ENCODE data around the gene APOA1.

- RRBS = no CpG with 5 or more reads among the region's 5 CpGs
These were observed 23.8 kb downstream of the NNMT start for GRCh38 chr11:114319956-114320390.

GRCh38 chr11:114440315-114440816 lies 1.1 kb downstream of the REXO2 start:
- RRBS = no CpG with 5 or more reads among the region's 7 CpGs

- RRBS = 10% methylated on average over 18 of the region's 86 CpGs
These were observed 255.8 kb upstream of the CADM1 start for GRCh38 chr11:115759595-115760901.

- RRBS = no CpG with 5 or more reads among the region's 1 CpG
These were observed 336.0 kb upstream of the CADM1 start for GRCh38 chr11:115840234-115840571.

DNA sequence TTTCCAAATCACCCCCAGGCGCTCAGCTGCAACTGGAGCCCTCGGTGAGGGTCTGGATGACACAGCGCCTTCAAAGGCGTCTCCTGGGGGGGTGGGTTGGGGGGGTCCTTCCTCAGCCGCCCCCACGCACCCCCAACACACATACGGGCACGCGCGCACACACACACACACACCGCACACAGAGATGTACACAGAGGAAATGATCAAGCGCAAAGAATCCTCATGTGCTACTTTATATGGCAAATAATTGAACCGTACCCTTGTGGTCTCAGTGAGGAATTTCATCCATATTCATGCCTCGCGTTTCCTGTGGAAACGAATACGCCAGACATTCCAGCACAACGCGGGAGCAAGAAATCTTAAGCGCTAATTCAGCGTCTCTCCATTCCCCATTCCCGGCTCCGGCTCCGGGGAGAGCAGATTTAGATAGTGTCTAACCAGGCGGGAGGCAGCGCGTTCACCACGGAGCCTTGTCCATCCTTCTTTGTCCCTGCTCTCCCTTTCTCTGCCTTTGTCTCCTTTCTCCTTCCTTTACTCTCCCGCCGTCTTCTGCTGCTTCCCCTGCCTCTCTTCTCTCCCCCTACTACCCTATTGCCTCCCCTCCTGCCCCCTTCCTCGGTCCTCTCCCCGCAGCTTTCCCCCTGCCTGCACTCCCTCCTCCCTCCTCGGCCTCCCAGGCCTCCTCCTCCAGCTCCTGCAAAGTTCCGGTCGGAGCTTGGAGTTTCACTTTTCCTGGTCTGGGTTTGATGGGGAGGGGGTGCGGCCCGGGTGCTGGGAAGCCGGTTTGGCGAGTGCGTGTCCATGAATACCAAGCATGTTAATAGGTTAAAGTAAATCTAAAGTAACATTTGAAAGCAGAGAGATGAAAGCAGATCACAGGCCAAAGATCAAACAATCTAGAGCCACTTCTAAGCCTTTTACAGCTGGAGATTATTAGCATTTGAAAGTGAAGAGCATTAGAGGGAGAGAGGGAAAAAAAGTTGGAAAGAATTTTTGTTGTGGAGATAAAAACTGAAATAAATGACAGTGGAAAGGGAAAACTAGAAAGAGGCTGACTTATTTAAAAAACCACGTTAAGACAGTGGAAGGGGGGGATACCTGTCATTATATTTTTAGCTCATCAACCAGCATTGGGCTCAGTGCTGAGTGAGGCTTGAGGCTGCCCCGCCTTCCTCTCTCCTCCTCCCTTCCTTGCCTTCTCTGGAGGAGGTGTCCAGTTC lies 579.2 kb downstream of the BUD13 start:
- RRBS = 6% methylated on average over 4 of the region's 42 CpGs

- RRBS = no CpG with 5 or more reads among the region's 7 CpGs
These were observed 433.4 kb downstream of the BUD13 start for GRCh38 chr11:116339354-116339872.

GRCh38 chr11:116783510-116783843 lies 4.3 kb downstream of the ZPR1 start:
- RRBS = no CpG with 5 or more reads among the region's 3 CpGs

- RRBS = no CpG with 5 or more reads among the region's 5 CpGs
These were observed 2.1 kb downstream of the APOC3 start for GRCh38 chr11:116831763-116832155.

- RRBS = 100% methylated on average over 1 of the region's 30 CpGs
These were observed at the start of gene APOA1 for GRCh38 chr11:116836873-116838291. Gene APOA1 (minus strand): TSS chr11:116837622.

- RRBS = no CpG with 5 or more reads among the region's 2 CpGs
These were observed 36.9 kb upstream of the APOA1 start for GRCh38 chr11:116874237-116874791.

GRCh38 chr11:117082690-117083523 lies 15.3 kb downstream of the SIK3 start:
- RRBS = no CpG with 5 or more reads among the region's 7 CpGs

DNA sequence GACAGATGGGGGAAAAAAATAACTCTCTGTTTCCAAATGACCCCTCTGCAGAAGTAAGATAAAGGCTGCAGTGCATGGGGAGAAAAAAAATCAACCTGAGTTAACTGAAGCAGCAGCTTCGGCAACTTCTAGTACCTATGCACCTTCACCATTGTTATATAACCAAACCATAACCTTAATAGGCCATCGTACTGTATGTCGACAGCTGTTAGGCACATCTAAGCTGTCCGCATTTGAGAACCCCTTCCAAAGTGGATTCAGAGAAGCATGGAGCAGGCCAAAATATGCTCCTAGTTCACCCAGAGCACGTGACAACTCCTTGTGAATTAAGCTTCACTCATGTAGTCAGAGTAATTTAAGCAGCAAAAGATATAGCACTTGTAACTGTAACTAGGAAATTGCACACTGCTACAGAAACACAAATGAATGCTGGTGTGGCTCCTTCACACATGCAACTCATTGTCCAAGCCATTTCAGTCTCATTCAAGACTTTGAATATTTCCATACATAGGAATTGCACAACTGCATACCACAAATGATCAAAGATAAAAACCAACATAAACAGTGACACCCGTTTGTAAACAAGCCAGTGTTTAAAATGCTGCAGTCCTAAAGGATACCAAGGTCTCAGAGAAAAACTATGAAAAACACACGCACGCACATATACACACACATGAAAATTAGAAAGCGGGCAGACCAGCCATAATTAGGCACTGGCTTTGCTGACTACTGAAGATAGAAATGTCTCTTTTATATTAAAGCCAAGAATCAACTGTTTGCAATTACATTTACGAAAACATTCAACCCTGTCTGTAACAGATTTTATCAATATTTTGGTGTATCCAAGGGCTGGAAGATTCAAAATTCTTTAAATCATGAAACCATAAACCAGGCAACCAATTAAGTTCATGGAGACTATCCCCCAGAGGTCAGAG lies 2.5 kb downstream of the SIK3 start:
- RRBS = no CpG with 5 or more reads among the region's 10 CpGs

DNA sequence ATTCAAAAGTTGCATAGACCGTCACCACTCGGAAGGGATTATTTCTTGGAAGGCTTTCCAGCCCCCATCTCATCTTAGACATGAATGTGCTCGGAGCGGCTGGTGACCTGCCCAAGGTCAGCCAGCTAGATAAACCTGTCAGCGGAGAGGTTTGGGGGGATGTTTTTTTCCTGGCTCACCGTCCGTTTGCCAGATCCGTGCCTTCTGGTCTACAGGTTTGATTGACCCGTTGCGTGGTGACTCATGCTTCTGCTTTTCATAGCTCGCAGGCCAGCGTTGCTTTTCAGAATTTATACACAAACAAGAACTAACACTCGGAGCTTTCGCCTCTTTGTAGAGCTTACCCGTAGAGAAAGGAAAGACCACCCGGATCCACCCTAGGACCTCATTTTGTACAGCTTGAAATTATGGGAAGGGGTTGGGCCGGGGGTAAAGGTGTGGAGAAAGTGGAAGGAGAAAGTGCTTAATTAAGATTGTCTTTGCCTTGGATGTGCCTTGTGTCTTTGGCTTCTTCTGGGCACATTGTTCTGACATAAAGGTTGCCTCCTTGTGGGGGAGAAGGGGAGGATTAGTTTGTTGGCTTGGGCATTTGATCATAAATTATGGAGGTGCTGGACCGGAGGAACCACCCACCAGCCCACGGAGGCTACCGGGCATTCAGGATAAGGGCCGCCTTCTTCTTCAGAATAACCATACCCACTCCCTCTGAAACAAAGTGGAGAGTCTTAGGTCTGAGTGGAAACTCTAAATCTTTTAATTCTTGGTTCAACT lies 1.1 kb downstream of the PAFAH1B2 start:
- RRBS = no CpG with 5 or more reads among the region's 21 CpGs

- RRBS = no CpG with 5 or more reads among the region's 10 CpGs
These were observed 25.9 kb downstream of the BACE1 start for GRCh38 chr11:117289938-117290743.

DNA sequence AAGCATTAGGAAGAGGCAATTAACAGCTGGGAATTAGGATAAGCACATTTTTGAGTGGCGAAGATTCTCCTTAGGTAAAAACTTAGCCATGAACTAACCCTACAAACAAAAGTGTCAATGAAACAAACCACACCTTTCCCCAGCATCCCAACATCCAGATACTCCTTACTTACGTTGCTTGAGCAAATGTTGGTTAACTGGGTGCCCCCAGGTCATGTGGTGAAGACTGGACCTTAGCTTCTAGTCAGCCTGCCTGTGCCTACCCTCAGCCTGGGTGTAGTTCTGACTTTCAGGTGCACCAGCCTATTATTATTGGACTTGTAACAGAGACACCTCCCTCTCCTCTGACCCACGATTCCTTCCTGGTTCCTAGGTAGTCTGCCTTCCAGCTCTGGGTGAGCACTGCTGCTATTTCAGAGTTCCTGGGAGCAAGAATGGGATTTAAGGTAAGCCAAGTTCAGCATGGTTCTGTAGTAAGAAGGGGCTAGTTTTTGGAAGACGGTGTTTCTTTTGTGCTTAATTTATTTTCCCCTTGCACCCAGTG lies 138.3 kb downstream of the DSCAML1 start:
- RRBS = no CpG with 5 or more reads among the region's 4 CpGs

DNA sequence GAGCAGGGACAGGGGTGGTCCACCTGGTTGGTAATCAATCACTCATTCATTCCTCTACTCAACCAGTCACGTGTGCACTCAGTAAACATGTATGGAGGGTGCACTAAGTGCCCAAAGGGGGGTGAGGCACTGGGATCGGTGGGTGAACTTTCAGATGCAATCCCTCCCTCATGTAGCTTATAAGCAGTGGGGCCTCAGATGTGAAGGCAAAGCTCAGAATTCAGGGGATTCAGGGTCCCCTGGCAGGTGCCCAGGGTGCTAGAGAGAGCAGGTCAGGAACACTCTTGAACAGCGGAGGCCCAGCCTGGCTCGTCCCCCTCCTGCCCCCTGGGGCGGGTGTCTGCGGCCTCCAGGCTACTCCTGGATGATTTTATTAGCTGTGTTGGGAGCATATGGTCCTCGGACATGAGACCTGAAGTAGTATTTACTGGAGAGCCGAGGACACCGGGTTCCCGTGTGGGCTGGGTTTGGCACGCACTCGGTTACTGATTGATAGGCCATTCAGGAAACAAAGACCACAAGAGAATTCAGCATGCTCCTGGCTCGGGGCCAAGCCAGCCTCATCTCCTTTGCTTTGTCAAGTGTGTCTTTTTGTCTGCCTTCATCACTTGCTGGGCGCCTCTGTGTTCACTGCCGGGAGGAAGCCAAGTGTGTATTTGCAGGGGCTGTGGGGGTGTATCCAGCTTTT lies 9.9 kb downstream of the FXYD2 start:
- RRBS = no CpG with 5 or more reads among the region's 15 CpGs

- RRBS = no CpG with 5 or more reads among the region's 15 CpGs
These were observed 15.0 kb downstream of the FXYD6 start for GRCh38 chr11:117861167-117862097.

DNA sequence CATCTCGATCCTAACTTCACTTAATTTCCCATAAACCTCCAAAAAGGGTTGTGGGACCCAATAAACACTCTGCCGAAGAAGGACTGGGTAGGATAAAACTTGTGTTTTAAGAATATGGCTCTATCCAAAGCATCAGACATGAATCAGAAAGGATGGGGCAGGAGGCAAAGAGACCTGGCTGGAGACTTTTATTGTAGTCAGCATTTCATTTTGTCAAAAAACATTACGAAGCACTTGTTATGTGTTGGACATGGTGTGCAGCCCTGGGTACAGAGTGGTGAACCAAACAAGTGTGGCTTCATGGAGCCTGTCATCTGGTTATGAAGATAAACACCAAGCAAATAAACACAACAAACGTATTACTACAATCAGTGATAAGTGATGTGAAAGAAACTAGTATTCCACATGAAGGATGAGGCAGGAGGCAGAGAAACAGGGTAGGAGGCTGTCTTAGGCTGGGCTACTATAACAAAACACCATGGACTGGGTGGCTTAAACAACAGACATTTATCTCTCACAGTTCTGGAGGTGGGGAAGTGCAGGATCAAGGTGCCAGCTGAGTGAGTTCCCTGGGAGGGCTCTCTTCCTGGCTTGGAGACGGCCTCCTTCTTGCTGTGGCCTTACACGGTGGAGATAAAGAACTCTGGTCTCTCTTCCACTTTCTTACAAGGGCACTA lies 17.4 kb downstream of the IL10RA start:
- RRBS = no CpG with 5 or more reads among the region's 6 CpGs

- RRBS = no CpG with 5 or more reads among the region's 8 CpGs
These were observed 18.2 kb downstream of the IL10RA start for GRCh38 chr11:118004237-118005000.

DNA sequence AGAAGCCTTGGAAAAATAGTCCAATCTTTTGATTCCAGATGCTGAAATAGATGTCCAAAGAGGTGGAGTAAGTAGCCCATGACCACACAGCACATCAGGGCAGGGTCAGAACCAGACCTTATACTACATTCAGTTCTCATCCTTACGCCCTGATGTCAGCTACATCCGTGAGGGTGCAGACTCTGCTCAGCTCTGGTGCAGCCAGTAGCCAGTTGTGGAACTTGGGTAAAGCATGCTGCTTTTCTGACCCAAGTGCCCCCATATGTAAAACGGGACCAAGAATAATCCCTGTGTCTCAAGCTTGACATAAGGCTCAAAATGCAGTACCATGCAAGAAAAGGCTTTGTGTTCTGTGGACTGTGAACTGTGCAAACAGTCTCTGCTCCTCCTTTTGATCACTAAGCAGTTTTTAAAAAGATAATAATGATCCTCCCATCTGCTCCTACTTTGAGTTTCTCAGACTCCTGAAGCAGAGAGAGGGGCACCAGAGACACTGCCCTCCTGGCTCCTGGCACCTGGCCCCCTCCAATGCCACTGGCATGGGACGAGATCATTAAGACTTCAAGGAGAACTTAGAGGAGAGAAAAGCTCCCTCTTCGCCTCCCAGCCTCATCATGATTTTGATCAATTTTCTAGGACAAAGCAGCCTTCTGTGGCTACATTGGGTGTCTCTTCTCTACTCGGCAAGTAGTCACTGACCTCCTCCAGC lies 23.7 kb downstream of the IL10RA start:
- RRBS = no CpG with 5 or more reads among the region's 6 CpGs

Measured in iris pigment epithelial cell (primary cell).